Measurements from ENCODE around the genes MYL9, TLDC2, SAMHD1 and VSTM2L.

DNA sequence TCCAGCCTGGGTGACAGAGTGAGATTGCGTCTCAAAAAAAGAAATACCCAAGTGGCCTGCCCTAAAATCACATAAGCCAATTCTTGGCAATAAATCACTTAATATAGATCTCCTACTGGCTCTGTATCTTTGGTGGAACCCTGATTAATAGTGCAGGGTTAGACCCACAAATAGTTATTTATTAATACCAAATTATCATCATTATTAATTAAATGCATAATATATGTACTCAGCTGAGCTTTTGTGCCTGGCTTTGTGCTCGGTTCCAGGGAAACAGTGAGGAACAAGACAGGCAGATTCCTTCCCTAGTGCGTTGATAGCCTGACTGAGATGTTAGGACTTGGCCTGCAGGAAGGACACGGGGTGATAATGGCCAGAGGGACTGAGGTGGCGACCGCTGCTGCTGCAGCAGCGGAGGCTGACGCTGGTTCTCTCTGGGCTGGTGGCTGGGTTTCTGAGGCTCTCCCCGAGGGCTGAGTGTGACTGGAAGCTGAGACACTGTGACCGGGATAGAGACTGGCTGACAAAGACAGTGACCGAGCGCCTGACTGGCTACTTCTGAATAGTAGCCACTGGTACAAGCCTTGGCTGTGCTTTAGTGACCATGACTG is 550 bp upstream of the AAR2 start:
- RRBS: no CpG with 5 or more reads among the region's 12 CpGs
CAGE:
- cytosol, long polyA plus RNA: no peak
- long polyA plus RNA: no peak
- nucleus, long polyA plus RNA: no peak

- RRBS: 3% methylated on average over 29 of the region's 59 CpGs
CAGE:
- cytosol, long polyA plus RNA: start-site peak on the plus strand at chr20:36541493-36541536, 835 reads
- long polyA plus RNA: start-site peak on the plus strand at chr20:36541492-36541533, 795 and 762 reads in 2 replicates
- nucleus, long polyA plus RNA: start-site peak on the plus strand at chr20:36541492-36541534, 516 reads
These were observed at the start of gene MYL9 for GRCh38 chr20:36540847-36541650. Gene MYL9, plus strand, starts transcription at chr20:36541519.

GRCh38 chr20:36570669-36570956 is 2.8 kb upstream of the TGIF2 start:
- RRBS: no CpG with 5 or more reads among the region's 2 CpGs
CAGE:
- cytosol, long polyA plus RNA: no peak
- long polyA plus RNA: no peak
- nucleus, long polyA plus RNA: no peak

DNA sequence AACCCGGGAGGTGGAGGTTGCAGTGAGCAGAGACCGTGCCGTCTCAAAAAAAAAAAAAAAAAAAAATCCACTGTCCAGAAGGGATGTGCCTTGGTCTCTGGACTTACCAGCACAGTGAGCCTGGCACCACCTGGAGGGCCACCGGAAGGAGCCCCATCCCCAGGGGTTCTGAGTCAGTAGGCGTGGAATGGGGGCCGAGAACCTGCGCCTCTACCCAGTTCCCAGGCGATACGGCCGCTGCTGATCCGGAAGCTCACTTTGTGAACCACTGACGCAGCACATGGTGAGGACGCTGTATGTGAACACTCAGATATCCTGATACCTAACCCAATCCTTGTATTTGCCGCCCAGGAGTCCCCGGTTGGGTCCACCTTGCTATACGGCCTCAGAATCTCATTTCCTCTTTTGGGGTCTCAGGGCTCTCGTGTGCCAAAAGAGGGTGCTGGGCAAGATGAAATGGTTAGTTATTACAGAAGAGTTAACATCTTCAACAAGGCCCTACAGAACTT is 690 bp upstream of the RAB5IF start:
- RRBS: 79% methylated on average over 8 of the region's 17 CpGs
CAGE:
- cytosol, long polyA plus RNA: no peak
- long polyA plus RNA: no peak
- nucleus, long polyA plus RNA: no peak

DNA sequence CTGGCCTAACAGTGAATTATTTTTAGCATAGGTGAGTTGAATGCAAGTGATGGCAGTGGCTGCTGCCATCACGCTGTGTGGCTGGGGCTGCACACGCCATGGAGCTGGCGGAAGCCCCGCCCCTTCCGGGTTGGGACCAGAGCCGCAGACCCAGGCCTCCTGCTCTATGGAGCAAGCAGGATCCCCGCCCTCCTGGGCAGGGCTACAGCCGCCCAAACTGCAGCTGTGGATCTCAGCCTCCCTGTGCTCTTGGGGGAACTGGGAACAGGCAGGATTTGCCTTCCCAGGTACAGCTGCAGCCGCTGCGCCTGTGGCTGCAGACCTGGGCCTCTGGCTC is 30.7 kb upstream of the SLA2 start:
- RRBS: no CpG with 5 or more reads among the region's 10 CpGs
CAGE:
- cytosol, long polyA plus RNA: no peak
- long polyA plus RNA: start-site peak on the plus strand centred at position 185 of the sequence, 116 bp wide, 10 and 7 reads in 2 replicates
- nucleus, long polyA plus RNA: no peak

- RRBS: no CpG with 5 or more reads among the region's 13 CpGs
CAGE:
- cytosol, long polyA plus RNA: no peak
- long polyA plus RNA: no peak
- nucleus, long polyA plus RNA: no peak
These were observed 11.4 kb upstream of the DSN1 start for GRCh38 chr20:36784757-36785516.

DNA sequence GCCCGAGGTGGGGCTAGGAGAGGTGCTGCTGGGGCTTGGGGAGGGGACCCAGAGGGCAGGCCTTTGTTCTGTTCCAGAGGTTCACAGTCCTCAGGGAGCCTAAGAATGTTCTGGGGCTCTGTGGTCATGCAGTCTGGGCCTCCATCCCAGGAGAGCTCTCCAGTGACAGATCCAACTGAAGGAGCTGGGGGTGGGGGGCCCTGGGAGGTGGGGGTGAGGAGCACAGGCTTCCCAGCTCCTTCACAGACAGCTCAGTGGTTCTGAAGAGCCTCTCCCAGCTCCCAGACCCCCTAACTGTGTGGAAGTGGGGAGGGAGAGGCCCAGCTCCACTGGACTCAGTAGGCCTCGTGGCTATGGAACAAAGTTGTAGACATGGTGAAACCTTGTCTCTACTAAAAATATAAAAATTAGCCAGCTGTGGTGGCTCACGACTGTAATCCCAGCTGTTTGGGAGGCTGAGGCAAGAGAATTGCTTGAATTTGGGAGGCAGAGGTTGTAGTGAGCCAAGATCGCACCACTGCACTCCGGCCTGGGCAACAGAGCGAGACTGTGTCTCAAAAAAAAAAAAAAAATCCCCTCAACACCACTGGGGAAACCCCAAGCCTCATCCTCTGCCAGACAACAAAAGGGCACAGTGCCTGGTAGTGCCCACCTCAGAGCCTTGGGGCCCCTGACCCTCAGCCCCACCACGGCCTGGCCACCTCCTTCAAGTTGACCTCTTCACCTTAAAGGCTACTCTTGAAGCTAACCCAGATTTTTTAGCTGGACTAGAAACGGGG is 17.5 kb downstream of the SOGA1 start:
- RRBS: no CpG with 5 or more reads among the region's 8 CpGs
CAGE:
- cytosol, long polyA plus RNA: no peak
- long polyA plus RNA: no peak
- nucleus, long polyA plus RNA: no peak

- RRBS: no CpG with 5 or more reads among the region's 13 CpGs
CAGE:
- cytosol, long polyA plus RNA: no peak
- long polyA plus RNA: no peak
- nucleus, long polyA plus RNA: no peak
These were observed at the start of gene TLDC2 for GRCh38 chr20:36875907-36876450. Gene TLDC2, plus strand, starts transcription at chr20:36876138.

- RRBS: 2% methylated on average over 21 of the region's 79 CpGs
CAGE:
- cytosol, long polyA plus RNA: start-site peak on the minus strand at chr20:36951646-36951714, 870 reads
- long polyA plus RNA: start-site peak on the minus strand at chr20:36951646-36951792, 487 and 595 reads in 2 replicates
- nucleus, long polyA plus RNA: start-site peak on the minus strand at chr20:36951623-36951663, 420 reads
These were observed at the start of gene SAMHD1 for GRCh38 chr20:36950980-36951987. Gene SAMHD1, minus strand, starts transcription at chr20:36951708.

DNA sequence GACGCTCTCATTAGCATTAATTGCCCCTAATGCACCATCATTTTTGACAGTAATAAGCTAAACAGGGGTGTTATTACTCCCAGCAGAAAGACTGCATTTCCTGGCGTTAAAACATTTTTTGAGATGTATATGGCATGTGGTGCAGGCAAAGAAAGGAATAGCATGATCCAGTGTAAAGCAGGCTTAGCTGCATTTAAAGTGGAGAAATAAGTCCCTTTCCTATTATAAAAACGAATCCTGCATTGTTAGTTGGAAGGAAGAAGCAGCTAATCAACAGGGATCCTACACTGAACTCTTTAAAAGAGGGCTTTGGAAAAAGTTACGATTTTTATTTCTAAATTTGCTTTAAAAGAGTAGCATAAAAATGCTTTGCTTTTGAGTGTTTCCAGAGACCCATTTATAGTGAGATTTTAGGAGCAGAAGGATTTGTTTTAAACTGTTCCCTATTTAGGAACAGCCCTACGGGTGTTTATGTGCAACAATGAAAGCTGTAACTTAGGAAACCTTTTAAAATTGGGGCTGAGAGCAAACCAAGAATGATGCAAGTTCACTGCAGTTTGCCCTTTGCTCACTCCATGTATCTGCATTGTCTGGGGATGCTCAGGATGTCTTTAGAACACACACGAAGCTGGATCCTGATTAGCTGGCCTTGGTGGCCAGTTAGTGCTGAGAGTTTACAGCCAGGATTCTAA is 41.0 kb downstream of the GHRH start:
- RRBS: no CpG with 5 or more reads among the region's 6 CpGs
CAGE:
- cytosol, long polyA plus RNA: no peak
- long polyA plus RNA: no peak
- nucleus, long polyA plus RNA: no peak

- RRBS: no CpG with 5 or more reads among the region's 16 CpGs
CAGE:
- cytosol, long polyA plus RNA: no peak
- long polyA plus RNA: no peak
- nucleus, long polyA plus RNA: no peak
These were observed 18.3 kb upstream of the SRC start for GRCh38 chr20:37327503-37328174.

- RRBS: 7% methylated on average over 3 of the region's 8 CpGs
CAGE:
- cytosol, long polyA plus RNA: no peak
- long polyA plus RNA: no peak
- nucleus, long polyA plus RNA: no peak
These were observed 67.3 kb downstream of the SRC start for GRCh38 chr20:37413259-37413691.

GRCh38 chr20:37508701-37509791 is 12.0 kb upstream of the NNAT start:
- RRBS: no CpG with 5 or more reads among the region's 9 CpGs
CAGE:
- cytosol, long polyA plus RNA: no peak
- long polyA plus RNA: no peak
- nucleus, long polyA plus RNA: no peak

DNA sequence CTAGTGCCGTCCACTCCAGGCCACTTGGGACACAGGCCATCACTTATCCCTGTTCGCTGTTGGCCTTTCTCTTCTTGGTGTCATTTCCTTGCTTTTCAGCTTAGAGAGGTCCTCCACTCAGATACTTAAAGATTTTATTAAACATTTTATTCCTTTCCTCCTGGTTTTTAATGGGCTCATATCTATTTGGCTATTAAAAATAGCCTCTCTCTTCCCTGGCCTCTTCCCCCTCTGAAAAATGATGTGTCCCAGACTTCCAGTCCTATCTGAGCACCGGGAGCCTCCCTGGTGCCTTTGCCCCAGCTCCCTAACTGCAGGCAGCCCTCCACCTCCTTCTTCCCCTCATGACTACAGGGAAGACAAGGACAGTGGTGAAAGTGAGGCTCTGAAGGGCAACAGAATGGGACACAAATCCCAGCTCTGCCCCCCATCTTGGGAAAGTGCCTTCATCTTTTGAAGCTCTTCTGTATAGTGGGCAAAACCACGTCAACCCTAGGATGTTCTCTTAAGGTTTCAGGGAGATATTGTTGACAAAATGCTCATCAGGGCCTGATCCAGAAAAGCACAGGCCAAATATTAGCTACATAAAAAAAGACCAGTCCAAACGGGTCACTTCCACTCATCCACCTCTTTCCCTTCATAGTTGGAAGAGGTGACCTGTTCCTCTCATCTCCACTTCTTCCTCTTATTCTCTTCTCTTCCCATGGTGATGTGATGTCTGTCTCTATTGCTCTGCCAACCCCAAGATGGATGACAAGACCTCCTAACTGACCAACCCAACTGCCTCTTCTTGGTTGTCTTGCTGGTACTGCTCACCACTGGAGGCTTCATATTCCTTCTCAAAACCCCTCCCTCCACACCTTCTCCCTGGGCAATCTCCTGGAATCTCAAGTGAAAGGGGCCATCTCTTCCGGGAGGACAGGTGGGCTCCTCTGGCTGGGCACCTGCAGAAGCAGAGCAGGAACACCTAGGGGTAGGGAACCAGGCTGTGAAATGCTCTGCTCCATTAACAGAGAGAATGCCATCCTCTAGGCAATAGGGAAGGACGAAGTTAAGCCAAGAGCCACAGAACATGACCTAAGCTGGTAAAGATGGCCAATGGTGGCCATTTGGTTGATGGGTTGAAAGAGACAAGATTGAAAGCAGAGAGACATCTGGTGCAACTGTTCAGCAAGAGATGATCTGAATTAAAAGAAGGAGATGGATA is 10.2 kb upstream of the NNAT start:
- RRBS: no CpG with 5 or more reads among the region's 7 CpGs
CAGE:
- cytosol, long polyA plus RNA: no peak
- long polyA plus RNA: no peak
- nucleus, long polyA plus RNA: start-site peak on the minus strand centred at position 172 of the sequence, 114 bp wide, 5 reads; start-site peak on the minus strand centred at position 323 of the sequence, 48 bp wide, 11 reads

- RRBS: 2% methylated on average over 4 of the region's 70 CpGs
CAGE:
- cytosol, long polyA plus RNA: no peak
- long polyA plus RNA: no peak
- nucleus, long polyA plus RNA: no peak
These were observed at the start of gene VSTM2L for GRCh38 chr20:37902569-37903334. Gene VSTM2L, plus strand, starts transcription at chr20:37903127.

- RRBS: no CpG with 5 or more reads among the region's 11 CpGs
CAGE:
- cytosol, long polyA plus RNA: no peak
- long polyA plus RNA: no peak
- nucleus, long polyA plus RNA: no peak
These were observed 47.3 kb downstream of the TTI1 start for GRCh38 chr20:37985936-37986448.

DNA sequence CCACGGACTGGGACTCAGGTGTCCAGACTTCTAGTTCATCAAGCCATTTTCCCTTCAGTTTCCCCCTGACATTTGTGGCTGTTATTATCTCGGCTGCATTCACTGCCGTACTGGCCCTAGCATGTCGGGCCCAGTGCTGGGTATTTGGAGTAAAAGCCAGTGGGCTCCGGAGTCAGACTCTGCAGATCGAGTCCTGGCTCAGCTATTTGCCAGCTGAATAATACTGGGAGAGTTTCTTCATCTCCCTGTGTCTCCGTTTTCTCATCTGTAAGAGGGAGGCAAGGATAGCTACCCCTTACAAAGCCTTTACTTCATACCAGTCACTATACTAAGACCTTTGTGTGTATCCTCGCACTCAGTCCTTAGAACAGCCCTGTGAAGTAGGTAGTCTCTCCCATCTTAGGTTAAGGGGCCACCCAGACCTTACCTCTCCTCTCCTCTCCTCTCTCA is 776 bp downstream of the RPRD1B start:
- RRBS: no CpG with 5 or more reads among the region's 8 CpGs
CAGE:
- cytosol, long polyA plus RNA: no peak
- long polyA plus RNA: no peak
- nucleus, long polyA plus RNA: no peak

- RRBS: no CpG with 5 or more reads among the region's 6 CpGs
CAGE:
- cytosol, long polyA plus RNA: no peak
- long polyA plus RNA: no peak
- nucleus, long polyA plus RNA: no peak
These were observed 49.8 kb downstream of the RPRD1B start for GRCh38 chr20:38083254-38083742.

- RRBS: no CpG with 5 or more reads among the region's 8 CpGs
CAGE:
- cytosol, long polyA plus RNA: no peak
- long polyA plus RNA: no peak
- nucleus, long polyA plus RNA: no peak
These were observed 58.1 kb downstream of the RPRD1B start for GRCh38 chr20:38091374-38092402.

DNA sequence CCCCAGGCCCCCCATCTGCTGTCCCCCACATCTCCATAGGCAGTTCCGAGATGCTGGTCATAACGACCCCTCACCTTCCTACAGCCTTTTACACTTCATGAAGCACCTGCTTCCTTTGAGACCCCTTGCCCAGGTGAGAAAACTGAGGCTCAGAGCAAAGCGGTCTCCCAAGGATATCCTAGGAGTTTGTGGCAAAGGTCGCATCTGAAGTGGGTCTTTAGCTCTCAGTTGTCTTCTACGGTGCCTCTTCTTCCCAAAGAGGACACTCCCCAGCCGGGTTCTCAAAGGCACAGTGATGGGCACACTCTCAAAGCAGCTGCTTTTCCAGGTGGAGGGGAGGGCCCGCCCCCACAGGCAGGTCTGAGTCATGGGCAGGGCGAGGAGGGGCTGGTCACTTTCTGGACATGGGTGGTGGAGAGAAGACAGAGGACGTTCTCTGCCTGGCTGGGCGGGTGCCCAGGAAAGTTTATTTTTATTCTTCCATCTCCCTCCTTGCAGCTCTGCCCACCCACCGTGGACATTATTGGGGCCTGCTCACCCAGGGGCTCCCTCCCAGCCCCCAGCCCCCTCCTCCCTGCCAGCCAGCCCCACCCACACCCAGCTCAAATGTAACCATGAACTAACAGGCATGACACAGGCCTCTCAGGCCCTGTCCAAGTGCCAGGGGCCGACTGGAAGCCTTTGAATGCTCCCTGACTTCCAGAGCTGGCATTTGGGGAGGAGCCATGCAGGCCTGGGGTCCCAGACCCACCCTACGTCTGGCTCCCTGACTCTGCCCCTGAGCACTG is 8.2 kb downstream of the TGM2 start:
- RRBS: no CpG with 5 or more reads among the region's 13 CpGs
CAGE:
- cytosol, long polyA plus RNA: no peak
- long polyA plus RNA: no peak
- nucleus, long polyA plus RNA: no peak